Adrenal gland (tissue), 7 donors: Measurements from ENCODE around the genes MSANTD3, OR13C3 and OR13C9.

DNA sequence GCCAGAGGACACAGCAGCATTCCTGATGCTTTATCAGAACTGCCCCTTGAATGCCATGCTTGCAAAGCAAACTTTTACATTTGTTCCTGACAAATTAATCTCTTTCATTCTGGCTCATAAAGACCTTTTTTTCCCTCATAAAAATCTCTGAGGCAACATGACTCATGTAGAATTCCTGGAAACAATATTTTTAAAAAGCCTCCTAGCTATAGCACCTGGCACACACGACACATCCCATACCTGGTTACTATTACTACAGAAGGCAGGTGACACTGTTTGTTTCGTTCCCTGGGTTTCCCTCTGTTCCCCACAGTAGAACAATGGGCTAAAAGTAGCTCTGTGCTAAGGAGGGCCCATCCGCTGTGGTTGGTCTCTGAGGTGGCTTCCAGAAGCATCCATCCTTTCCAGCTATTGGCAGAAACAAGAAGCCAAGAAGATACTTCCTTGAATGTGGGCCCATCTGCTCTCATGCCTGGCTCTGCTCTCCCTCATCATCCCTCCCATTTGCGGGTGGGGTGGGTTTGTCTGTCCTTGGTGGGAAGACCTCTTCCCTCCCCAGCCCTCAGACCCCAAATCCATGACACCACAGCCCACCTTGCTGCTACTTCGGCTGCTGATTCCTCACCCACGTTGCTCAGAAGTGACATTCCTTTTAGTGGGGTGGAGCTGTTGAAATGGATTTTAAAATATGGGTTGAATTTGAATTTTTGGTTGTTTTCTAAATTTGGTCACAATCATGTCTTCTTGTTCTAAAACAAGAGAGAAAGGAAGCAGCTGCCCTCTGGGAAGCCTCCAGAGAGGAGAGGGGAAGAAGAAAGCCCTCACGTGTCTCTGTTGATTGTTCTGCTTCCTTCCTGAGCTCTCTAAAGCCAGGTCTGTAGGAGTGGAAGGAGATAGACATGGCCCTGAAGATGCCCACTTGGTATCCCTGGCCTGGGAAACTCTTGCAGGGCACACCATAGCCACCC lies 59.3 kb downstream of the GALNT12 start:
- PRO-cap, 3 experiments = no peak in any of the 3 experiments
- RAMPAGE, long total RNA, 4 experiments = no peak in any of the 4 experiments
- RRBS = no CpG with 5 or more reads among the region's 7 CpGs

- PRO-cap, 3 experiments = no peak in any of the 3 experiments
- RAMPAGE, long total RNA, 4 experiments = no peak in any of the 4 experiments
- RRBS = no CpG with 5 or more reads among the region's 1 CpG
These were observed 3.4 kb upstream of the COL15A1 start for GRCh38 chr9:98940410-98940667.

DNA sequence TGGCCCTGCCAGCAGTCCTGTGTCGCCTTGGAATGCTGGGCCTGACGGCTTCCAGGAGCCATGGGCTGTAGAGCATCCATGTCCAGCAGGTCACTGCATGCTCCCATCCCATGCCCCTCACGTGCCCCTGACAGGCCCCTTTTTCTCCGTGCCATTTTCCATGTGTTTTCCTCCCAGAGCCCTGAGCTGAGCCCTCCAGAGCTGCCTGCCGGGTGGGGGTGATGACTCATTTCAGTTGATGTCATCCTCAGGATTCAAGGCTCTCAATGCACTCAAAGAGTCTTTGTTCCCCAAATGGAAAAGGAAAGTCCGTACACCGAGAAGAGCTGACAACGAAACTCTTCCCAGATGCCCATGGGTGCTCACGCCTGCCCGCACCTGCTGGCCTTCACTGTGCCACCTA lies 27.4 kb downstream of the COL15A1 start:
- PRO-cap, 3 experiments = peak in 3 of 3 experiments; most common plus-strand start position 286 of the sequence (in 2); most common minus-strand start position 183 of the sequence (in 1)
- RAMPAGE, long total RNA, 4 experiments = no peak in any of the 4 experiments
- RRBS = no CpG with 5 or more reads among the region's 10 CpGs

- PRO-cap, 3 experiments = peak in 2 of 3 experiments; most common plus-strand start chr9:98972839 (in 2)
- RAMPAGE, long total RNA, 4 experiments = no peak in any of the 4 experiments
- RRBS = no CpG with 5 or more reads among the region's 7 CpGs
These were observed 29.1 kb downstream of the COL15A1 start for GRCh38 chr9:98972642-98973303.

- PRO-cap, 3 experiments = no peak in any of the 3 experiments
- RAMPAGE, long total RNA, 4 experiments = no peak in any of the 4 experiments
- RRBS = no CpG with 5 or more reads among the region's 7 CpGs
These were observed 31.8 kb downstream of the COL15A1 start for GRCh38 chr9:98975427-98975929.

- PRO-cap, 3 experiments = no peak in any of the 3 experiments
- RAMPAGE, long total RNA, 4 experiments = no peak in any of the 4 experiments
- RRBS = no CpG with 5 or more reads among the region's 18 CpGs
These were observed 42.0 kb downstream of the COL15A1 start for GRCh38 chr9:98985696-98986093.

GRCh38 chr9:99075007-99075969 lies 29.6 kb upstream of the TGFBR1 start:
- PRO-cap, 3 experiments = no peak in any of the 3 experiments
- RAMPAGE, long total RNA, 4 experiments = no peak in any of the 4 experiments
- RRBS = no CpG with 5 or more reads among the region's 8 CpGs

DNA sequence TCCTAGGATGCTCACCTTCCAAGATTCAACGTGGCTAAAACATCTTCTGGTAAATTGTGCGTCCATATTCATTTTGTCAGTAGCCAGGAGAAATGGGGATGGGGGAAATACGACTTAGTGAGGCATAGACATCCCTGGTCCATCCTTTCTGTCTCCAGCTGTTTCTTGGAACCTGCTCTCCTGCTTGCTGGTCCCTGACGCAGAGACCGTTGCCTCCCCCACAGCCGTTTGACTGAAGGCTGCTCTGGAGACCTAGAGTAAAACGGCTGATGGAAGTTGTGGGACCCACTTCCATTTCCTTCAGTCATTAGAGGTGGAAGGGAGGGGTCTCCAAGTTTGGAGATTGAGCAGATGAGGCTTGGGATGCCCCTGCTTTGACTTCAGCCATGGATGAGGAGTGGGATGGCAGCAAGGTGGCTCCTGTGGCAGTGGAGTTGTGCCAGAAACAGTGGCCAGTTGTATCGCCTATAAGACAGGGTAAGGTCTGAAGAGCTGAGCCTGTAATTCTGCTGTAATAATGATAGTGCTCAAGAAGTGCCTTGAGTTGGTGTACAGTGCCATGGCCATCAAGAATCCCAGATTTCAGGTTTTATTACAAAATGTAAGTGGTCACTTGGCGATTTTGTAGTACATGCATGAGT lies 47.1 kb downstream of the TGFBR1 start:
- PRO-cap, 3 experiments = no peak in any of the 3 experiments
- RAMPAGE, long total RNA, 4 experiments = no peak in any of the 4 experiments
- RRBS = no CpG with 5 or more reads among the region's 9 CpGs

- PRO-cap, 3 experiments = no peak in any of the 3 experiments
- RAMPAGE, long total RNA, 4 experiments = no peak in any of the 4 experiments
- RRBS = no CpG with 5 or more reads among the region's 12 CpGs
These were observed 134.5 kb downstream of the SEC61B start for GRCh38 chr9:99356144-99357409.

GRCh38 chr9:99821175-99821408 lies 593 bp upstream of the NR4A3 start:
- PRO-cap, 3 experiments = peak in 1 of 3 experiments; most common plus-strand start chr9:99821300 (in 1); most common minus-strand start chr9:99821387 (in 1)
- RAMPAGE, long total RNA, 4 experiments = no peak in any of the 4 experiments
- RRBS = 1% methylated on average over 10 of the region's 10 CpGs

DNA sequence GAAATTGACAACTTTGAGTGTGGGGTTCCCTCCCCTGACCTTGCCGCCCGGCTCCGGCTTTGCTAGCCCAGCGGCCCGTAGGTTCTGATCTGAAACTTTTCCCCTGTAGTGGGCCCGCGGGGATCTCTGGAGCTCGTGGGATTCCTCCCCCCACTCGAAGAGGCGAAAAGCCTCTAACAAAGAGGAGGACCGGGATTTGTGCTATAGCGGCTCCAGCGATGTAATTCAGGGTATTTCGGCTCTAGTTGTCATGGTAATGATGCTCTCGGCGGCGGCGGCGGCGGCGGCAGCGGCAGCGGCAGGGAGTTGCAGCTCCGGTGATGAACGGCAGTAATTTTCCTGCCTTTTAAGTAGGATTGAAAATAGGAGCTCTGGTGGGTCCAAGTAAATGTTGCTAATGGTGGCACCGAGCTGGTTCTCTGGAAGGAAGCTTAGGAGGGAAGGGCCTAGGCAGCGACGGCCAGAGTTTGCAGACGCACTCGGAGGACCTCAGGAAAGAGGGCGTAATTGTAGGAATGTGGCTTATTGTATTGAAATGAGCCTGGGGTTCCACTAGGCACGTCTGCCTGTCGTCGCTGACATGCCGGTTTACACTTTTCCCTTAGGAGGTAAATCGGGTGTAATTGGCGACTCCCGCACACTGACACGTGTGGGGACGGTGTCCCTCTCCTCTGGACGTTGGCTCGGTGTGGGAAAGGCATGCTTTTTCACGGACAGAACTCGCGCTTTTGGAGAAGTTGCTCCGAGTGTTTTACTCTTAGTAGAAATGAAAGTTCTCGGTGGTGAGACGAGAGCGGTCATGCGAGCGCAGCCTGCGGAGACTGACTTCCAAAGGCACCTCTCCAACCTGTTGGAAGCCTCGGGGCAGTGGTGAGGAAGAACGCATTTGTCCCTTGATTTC lies 1.0 kb downstream of the NR4A3 start:
- PRO-cap, 3 experiments = peak in 2 of 3 experiments; most common plus-strand start position 769 of the sequence (in 2); most common minus-strand start position 178 of the sequence (in 1)
- RAMPAGE, long total RNA, 4 experiments = no peak in any of the 4 experiments
- RRBS = no CpG with 5 or more reads among the region's 54 CpGs

- PRO-cap, 3 experiments = no peak in any of the 3 experiments
- RAMPAGE, long total RNA, 4 experiments = no peak in any of the 4 experiments
- RRBS = no CpG with 5 or more reads among the region's 10 CpGs
These were observed 46.5 kb downstream of the INVS start for GRCh38 chr9:100145534-100145891.

DNA sequence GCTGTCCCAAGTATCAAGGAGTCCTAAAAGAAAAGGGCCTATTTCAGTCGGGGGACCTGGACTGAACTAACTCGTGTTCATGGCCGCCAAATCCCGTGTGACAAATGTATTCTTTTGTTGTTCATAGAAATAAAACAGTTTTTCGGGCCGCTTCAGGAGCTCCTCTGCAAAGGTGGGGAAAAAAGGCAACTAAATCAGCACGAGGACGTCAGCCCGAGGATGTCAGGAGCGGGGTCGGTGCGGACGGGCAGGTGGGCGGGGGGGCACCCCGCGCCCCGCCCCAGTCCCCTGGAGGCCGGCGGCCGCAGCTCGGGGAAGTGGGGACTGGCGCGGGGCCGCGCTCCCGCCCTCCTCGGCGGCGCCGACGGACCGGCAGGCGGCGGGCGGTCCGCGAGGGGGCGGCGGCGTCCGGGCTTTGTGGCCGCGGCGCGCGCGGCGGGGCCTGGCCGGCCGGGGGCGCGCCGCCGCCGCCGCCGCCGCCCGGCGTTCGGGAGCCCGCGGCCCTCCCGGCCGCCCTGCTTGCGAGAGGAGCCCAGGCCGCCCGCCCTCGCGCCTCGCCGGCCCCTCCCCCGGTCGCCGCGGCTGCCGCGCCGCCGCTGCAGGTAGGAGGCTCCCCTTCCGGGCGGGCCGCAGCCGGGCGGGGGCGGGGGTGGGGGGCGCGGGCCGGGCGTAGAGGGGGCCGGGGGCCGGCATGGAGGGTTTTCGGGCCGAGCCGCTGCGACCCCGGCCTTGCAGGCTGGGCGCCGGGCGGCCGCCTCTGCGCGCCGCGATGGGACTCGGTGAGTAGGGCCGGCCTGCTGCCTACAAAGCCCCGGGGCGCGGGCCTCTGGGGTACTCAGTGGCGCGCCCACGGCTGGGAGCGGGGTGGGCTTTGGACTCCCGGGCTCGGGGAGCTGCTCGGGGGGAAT lies at the start of gene MSANTD3:
Gene MSANTD3 (plus strand): TSS at position 352 of the 908 bp plus-strand sequence.
- PRO-cap, 3 experiments = peak in 3 of 3 experiments; most common plus-strand start position 418 of the sequence (in 3); most common minus-strand start position 326 of the sequence (in 2)
- RAMPAGE, long total RNA, 4 experiments = start-site peak on the plus strand in 2 of 4 experiments, centred at positions 568 to 577 of the sequence, 38 to 94 reads per replicate
- RRBS = 1% methylated on average over 74 of the region's 117 CpGs

GRCh38 chr9:101326623-101327074 lies 58.2 kb downstream of the BAAT start:
- PRO-cap, 3 experiments = no peak in any of the 3 experiments
- RAMPAGE, long total RNA, 4 experiments = no peak in any of the 4 experiments
- RRBS = no CpG with 5 or more reads among the region's 1 CpG

GRCh38 chr9:101578466-101578897 lies 16.3 kb downstream of the PPP3R2 start:
- PRO-cap, 3 experiments = no peak in any of the 3 experiments
- RAMPAGE, long total RNA, 4 experiments = no peak in any of the 4 experiments
- RRBS = no CpG with 5 or more reads among the region's 4 CpGs

DNA sequence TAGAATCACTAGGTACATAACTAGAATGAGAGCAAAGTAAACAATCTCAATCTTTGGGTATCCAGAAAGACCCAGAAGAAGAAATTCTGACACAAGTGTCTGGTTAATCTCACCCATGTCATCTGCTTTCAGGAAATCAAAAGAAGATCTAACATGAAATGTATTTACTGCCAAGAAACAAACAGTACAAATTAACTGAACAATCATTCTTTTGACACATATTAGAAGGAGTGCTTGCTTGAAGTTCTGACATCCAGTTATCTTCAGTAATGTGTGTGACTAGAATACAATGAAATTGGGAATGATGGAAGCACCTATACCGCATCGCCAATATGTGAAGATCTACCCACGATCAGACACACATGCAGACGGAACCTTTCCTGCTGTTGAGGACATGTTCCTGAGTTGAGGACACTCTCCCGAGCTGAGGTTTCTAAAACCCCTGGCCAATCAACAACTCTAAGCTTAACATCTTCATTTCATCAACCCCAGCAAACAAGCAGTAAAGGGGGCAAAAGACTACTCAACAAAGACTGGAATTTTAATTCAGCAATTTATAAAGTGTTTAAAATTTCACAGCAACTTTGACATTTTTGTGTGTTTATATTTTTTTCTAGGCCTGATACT lies at the start of gene OR13C3:
Gene OR13C3 (minus strand): TSS at position 250 of the 627 bp plus-strand sequence.
- PRO-cap, 3 experiments = no peak in any of the 3 experiments
- RAMPAGE, long total RNA, 4 experiments = no peak in any of the 4 experiments
- RRBS = no CpG with 5 or more reads among the region's 5 CpGs

GRCh38 chr9:104617985-104618476 lies at the start of gene OR13C9:
TSS of gene OR13C9 (minus strand) at chr9:104618204.
- PRO-cap, 3 experiments = no peak in any of the 3 experiments
- RAMPAGE, long total RNA, 4 experiments = no peak in any of the 4 experiments
- RRBS = no CpG with 5 or more reads among the region's 2 CpGs

DNA sequence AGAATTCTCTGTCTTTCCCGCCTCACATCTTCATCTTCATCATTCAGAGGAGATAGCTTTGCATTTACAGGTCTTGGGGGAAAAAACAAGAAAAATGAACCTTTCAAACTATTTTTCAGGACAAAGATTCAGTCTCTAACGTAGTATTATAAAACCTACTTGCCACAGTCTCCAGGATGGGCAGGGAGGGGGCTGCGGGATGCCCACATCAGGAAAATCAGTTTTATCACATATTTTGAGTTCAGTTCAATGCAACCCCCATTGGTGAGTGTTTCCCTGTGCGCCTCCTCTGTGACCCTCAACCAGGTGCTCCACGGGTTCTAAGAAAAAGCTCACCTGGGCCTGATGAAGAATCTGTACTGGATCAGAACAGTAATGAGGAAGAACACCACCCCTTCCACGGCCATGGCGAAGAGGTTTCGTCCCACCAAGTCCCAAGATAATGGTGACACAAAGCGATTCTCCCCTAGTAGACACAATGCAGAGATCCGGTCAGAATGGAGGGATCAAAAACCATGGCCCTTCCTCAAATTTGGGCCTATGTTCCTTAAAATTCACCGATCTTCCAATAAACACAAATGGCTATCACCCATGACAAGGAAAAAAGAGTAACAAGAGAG lies 29.0 kb downstream of the NIPSNAP3B start:
- PRO-cap, 3 experiments = no peak in any of the 3 experiments
- RAMPAGE, long total RNA, 4 experiments = no peak in any of the 4 experiments
- RRBS = no CpG with 5 or more reads among the region's 11 CpGs

GRCh38 chr9:104794078-104794677 lies 30.2 kb downstream of the NIPSNAP3B start:
- PRO-cap, 3 experiments = peak in 1 of 3 experiments; most common plus-strand start chr9:104794354 (in 1); most common minus-strand start chr9:104794106 (in 1)
- RAMPAGE, long total RNA, 4 experiments = no peak in any of the 4 experiments
- RRBS = no CpG with 5 or more reads among the region's 4 CpGs

DNA sequence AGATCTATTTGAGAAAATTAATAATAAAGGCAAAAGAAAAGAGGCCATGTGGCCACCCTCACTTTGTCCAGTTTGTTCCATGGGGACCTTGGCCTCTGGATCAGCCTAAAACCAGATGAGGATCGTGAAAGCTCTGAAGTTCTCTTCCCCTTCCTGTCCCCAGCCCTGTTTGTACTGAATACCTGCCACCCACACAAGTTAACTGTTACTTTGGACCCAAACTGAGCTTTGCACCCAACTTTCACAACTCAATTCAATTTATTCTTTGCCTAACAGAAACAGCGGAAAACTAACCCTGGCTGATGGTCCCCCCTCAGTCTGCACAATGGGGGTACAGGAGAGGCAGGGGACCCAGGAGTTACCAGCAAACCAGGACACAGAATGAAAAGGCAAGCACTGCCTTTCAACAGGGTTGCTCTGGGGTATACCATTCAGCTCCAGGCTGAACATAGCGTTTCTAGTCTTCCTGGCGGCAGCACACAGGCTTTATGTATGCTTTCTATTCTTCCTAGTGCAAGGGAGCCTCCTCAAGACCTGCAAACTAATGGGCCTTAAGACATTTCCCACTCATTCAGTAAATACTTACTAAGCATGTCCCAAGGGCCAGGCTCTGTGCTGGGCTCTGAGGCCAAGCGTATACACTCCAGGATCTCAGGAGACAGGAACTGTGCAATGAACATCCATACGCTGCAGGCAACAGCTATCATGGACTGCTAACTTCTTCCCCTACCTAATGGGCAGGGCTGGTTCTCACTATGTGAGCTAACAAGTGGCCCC lies 28.0 kb downstream of the ABCA1 start:
- PRO-cap, 3 experiments = no peak in any of the 3 experiments
- RAMPAGE, long total RNA, 4 experiments = no peak in any of the 4 experiments
- RRBS = no CpG with 5 or more reads among the region's 6 CpGs